ENCODE measurements around the genes C2orf80 and IDH1.

GRCh38 chr2:207239202-207239791 lies 73.5 kb upstream of the KLF7 start:
- PRO-cap = no peak

DNA sequence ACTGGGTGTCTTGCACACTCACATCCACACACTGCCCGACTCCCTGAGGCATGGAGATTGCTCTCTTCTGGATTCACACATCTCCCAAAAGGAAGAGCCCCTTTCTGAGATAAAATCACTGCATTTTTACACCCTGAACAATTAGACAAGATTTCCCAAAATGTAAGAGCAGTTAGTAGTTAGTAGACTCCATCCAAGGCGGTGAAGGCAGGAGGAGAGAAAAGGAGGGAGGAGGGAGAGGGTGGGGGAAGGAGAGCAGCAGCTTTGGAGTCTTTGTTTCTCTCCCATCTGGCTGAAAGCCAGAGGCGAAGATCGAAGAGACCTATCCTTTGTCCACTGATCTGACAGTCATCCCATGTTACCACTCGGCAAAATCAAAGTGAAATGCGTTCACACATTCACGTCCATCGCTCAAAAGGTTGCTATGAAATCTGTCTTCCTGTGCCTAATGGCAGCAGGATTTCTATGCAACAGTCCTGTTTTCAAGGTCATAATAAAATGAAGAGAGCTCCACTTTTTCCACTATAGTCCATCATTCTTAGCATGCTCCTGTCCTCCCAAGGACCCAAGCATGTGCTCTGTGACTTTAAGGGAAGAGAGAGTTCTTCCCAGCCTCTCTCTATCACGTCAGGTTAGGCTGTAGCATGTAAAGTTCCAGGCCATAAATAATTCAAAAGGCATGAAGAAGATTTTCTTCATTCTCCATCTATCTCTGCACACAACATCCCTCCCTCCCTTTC lies 90.3 kb upstream of the KLF7 start:
- PRO-cap = no peak

GRCh38 chr2:207704245-207704599 lies 7.2 kb upstream of the CCNYL1 start:
- PRO-cap = no peak

- PRO-cap = no peak
Observed at GRCh38 chr2:207801045-207801766, 31.5 kb upstream of the FZD5 start.

GRCh38 chr2:207869838-207870328 lies 100.2 kb upstream of the FZD5 start:
- PRO-cap = no peak

- PRO-cap = no peak
Observed at GRCh38 chr2:207902692-207903156, 122.6 kb downstream of the PLEKHM3 start.

DNA sequence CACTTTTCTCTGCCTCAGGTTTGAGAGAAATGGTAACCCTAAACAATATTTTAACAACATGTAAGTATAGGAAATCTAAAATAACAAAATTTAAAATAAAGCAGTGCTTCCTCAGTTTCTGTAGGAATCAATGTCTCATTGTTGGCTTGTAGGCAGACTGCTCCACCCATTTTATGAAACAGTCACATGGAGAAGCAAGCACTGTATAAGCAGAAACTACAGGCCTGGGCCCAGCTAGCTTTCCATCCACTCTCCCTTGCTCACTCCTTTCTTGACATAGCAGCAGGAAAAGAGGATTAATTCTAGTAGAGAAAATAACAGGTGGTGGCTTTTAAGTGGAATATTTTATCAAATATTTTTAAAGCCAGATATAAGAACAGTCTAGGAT lies 97.2 kb downstream of the PLEKHM3 start:
- PRO-cap = no peak

- PRO-cap = no peak
Observed at GRCh38 chr2:208111904-208112917, 12.1 kb downstream of the CRYGD start.

GRCh38 chr2:208189712-208190623 lies at the start of gene C2orf80:
TSS of gene C2orf80 (minus strand) at chr2:208190030.
- PRO-cap = no peak

DNA sequence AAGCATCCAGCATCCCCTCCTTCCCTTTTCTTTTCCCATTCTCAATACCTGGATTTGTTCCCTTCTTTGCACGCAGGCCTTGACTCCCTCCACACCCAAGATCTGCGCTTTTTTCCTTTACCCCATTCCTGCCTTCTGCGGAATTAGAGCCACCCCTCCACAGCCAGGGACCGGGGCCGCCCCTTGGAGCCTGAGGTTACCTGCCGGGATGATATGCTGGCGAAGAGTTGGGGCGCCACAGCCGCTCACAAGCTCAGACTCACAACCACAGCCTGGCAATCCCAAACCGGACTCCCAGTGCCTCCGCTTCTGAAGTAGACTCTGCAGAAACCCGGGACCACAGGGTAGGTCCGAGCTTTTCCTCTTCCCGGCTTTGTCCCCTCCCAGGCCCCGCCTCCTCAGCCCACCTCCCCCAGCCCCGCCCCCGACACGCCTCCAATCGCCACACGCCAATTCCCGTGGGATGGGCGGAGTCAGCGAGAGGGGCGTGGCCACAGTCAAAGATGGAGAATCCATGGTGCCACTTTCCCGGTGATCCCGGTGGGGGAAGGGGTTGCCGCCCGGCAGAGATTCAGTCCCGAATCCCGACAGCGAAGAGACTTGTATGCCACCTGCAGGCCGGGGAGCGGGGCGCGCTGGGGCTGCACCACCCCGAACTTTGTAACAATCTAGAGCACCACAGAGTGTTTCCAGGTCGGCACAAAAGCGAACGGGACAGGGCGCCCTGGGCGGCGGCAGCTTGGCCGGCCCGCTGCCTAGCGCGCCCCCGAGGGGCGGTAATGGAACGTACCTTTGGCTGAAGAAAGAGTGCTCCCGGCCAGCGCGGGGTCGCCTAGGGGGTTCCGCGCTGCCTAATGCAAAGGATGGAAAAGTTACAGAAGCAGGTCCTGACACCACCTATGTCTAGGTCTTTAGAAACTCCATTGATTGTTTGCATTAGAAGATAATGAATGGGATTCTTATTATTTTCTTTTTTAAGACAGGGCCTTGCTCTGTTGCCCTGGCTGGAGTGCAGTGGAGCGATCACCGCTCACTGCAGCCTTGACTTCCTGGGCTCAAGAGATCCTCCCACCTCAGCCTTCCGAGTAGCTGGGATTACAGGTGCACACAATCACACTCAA lies at the start of gene IDH1:
IDH1 (minus strand) TSS at position 333 of the 1,121 bp plus-strand sequence.
- PRO-cap = bidirectional peak, plus-strand start at position 500 of the sequence, minus-strand start at position 375 of the sequence

DNA sequence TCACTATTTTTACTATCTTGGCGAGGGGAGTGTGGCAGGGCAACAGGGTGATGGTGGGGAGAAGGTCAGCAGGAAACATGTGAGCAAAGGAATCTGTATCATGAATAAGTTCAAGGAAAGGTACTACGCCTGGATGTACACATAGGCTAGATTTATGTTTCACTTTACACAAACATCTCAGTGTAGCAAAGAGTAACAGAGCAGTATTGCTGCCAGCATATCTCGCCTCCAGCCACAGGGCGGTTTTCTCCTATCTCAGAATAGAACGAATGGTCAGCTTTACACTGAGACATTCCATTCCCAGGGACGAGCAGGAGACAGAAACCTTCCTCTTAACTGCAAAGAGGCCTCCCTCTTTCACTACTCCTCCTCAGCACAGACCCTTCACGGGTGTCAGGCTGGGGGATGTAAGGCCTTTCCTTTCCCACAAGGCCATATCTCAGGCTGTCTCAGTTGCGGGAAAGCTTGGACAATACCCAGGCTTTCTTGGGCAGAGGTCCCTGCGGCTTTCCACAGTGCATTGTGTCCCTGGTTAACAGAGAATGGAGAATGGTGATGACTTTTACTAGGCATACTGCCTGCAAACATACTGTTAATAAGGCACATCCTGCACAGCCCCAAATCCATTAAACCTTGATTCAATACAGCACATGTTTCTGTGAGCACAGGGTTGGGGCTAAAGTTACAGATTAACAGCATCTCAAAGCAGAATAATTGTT lies 2.2 kb upstream of the IDH1 start:
- PRO-cap = no peak

- PRO-cap = no peak
Observed at GRCh38 chr2:208312764-208313159, 46.7 kb downstream of the PIKFYVE start.

DNA sequence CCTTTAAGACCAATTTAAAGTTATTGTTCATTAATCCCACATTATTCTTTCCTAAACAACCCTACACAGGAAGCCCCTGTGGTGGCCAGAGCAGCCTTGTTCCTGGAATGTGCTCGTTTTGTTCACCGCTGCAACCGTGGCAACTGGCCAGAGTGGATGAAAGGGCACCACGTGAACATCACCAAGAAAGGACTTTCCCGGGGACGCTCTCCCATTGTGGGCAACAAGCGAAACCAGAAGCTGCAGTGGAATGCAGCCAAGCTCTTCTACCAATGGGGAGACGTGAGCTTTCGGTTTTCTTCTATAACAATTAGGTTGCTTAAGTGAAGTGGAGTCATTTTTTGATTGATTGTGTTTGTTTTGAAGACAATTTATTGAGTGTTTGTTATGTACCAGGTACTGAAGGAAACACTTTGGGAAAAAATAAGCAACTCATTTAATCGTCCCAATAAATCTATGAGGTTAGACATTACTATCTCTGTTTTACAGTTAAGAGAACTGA lies 101.1 kb downstream of the UNC80 start:
- PRO-cap = no peak

DNA sequence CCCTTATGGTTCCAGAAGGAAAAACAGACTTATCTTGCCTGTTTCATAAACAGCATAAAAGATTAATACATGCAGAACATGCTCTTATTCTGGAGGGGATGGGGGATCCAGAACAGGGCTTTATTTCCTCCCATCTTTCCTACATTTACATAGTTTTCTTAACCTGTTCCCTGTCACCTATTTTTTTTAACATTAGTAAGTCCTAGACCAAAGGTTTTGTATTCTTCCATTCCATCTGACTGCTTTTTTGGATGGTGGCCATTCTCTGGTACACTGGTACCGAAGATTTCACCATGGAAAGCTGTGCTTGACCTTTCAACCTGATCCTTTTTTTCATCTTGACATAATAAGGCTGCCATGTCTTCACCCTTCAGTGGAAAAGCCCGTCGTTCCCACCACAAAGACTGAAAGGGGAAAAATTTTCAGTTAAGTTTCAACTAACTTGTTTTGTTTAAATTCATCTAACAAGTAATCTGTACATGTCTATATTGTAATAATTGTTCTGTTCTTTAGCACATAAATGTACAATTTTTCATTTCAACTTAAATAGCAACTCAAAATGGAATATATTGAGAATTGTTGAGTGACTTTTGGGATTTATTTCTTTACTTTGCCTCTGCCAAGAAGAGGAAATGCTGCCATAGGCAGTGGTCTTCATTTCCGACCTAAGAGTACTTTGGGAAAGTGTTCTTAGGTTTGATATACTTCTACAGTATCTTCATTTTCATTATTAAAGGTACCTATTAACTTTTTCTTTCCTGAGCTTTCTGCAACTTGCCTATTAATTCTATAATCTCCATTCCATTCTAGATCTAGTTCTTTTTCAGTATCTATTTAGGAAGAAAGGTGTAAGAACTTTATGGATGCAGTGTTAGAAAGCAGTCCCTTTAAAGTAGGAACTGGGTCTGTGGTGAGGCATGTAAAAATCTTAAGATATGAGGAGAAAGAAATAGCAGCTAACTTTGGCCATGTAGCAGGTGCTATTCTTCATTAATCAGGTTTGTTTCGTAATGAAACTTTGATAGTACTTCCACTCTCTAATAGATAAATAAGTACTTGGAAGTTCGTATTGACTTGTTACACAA lies 20.7 kb downstream of the RPE start:
- PRO-cap = no peak

DNA sequence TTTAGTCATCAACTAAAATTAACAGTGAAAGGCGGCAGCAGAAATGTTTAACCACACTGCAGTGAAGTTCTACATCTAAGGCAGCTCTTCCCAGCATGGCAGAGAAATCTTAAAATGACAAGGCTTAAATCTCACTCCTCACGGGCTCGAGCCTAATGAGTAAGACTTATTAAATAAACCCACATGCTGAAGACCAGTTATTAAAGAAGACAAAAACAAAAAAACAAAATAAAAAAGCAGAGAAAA lies 19.2 kb upstream of the KANSL1L start:
- PRO-cap = no peak

DNA sequence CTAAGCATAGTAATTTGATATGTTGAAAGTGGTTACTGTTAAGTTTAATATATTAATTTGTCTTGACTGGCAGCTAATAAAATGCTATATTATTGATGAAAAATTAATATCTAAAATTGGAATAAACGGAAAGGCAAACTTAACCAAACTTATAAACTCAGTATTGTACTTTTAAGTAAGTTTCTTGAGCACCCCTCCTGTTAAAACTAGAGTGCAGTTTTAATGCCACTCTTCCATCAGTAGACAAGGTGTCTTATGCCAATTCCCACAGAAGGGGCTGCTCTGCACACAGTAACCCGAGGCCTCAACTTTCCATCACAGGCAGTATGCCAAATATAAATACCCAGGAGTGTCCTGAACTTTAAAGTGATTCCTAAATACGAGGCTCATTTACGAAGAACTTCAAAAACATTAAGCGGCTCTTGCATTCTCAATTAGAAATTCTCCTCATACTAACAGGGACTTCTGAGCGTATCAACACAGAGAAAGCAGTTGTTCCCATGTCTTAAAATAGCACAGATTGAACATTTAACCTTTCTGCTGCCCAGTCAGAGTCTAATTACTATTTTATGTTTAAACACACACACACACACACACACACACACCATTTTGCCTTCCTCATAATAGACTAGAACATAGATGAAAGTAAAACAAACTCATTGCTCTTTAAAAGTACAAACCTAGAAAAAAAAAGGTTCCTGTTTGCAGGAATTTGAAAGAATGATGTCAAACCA lies 638.6 kb downstream of the ERBB4 start:
- PRO-cap = no peak

DNA sequence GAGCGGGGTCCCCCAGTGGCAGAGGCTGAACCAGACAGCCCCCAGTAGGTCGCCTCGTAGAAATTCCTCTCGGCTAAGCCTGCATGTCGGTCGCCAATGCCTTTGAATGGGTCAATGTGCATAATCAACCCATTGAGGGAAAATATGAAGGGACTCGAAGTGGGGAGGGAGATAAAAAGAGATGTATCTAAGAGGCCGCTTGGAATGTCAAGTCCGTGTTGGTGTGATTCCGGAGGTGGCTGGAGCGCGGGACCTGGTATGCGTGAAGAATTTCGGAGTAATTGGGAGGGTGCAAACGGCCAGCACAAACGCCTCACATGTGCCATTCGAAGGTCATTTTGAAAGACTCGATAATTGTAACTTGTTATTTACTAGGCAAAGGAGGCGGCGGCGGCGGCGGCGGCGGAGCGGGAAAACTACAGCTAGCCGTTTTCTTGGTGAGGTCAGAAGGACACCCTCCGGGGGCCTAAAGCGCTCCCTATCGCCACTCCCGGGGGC lies 1.8 kb downstream of the ERBB4 start:
- PRO-cap = no peak

DNA sequence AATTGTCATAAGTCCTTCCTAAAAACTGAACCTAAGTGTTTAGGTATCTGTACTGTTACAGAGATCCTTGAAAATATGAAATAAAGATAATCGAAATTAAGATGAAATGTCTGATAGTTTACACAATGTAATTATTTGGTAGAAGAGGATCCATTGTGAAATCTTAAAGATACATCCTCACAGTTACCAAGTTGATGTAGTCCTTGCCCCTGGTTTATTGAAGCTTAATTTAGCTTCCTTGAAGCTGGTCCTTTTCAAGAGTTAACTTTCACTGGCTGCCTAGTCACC lies 2.1 kb upstream of the IKZF2 start:
- PRO-cap = no peak

DNA sequence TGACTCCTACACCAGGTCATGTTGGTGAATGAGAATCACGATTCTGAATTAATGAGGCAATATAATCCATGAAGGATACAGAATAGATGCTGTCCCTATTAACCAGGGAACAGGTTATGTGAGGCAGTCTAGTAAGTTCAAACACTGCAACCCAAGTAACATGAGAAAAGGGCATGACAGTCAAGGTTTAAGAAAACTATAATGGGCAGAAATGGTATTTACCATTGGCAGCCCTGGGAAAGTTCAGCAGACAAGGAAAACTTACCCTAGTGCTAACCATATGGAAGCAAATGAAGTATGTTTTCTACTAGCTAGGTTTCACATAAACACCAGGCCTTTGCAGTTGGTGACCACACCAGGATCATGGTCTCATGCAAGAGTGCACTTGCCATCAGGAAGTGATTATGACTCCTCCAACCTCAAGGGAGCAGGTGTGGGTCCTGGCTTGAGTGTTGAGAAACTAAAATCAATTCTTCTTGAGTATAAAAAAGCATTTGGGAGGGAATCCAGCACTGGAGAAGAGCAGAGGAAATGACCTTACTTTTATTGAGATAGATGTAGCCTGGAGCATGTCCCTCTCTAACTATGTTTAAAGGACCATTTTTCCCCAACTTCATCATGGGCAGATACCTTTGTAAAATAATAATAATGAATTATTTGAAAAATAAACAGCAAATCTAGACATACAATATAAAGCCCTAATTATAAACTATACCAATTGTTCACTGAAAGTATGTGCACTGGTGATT lies 56.8 kb upstream of the SPAG16 start:
- PRO-cap = no peak

GRCh38 chr2:213237704-213238215 lies 46.5 kb upstream of the SPAG16 start:
- PRO-cap = no peak

Measured in aorta (tissue), 1 donor.